Skin of body (tissue), 2 donors: ENCODE results near the genes B2M and C15orf48.

DNA sequence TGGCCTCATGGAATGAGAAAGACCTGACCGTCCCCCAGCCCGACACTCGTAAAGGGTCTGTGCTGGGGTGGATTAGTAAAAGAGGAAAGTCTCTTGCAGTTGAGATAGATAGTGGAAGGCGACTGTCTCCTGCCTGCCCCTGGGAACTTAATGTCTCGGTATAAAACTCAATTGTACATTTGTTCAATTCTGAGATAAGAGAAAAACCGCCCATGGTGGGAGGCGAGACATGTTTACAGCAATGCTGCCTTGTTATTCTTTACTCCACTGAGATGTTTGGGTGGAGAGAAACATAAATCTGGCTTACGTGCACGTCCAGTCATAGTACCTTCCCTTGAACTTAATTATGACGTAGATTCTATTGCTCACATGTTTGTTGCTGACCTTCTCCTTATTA lies 33.9 kb upstream of the FRMD5 start:
- RAMPAGE, long total RNA: no peak

DNA sequence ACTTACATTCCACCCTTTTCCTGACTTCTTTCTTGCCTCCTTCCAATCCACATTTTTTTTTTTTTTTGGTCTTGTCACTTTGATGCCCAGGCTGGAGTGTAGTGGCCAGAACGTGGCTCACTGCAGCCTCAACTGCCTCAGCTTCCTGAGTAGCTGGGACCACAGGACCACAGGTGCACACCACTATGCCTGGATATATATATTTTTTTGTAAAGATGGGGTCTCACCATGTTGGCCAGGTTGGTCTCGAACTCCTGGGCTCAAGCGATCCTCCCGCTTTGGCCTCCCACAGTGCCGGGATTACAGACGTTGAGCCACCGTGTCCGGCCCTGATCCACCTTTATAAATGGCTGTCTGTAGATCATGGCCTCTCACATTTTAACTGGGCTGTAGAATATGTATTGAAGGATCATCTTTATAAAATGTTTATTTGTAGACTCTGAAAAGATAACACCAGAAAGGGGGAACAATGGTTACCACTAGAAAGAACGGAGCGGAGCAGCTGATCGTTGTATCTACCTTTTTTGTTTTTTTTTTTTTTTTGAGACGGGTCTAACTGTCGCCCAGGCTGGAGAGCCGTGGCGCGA lies 1.8 kb upstream of the EIF3J start:
- RAMPAGE, long total RNA: no peak

GRCh38 chr15:44541577-44542973 lies 5.1 kb downstream of the EIF3J start:
- RAMPAGE, long total RNA: no peak

DNA sequence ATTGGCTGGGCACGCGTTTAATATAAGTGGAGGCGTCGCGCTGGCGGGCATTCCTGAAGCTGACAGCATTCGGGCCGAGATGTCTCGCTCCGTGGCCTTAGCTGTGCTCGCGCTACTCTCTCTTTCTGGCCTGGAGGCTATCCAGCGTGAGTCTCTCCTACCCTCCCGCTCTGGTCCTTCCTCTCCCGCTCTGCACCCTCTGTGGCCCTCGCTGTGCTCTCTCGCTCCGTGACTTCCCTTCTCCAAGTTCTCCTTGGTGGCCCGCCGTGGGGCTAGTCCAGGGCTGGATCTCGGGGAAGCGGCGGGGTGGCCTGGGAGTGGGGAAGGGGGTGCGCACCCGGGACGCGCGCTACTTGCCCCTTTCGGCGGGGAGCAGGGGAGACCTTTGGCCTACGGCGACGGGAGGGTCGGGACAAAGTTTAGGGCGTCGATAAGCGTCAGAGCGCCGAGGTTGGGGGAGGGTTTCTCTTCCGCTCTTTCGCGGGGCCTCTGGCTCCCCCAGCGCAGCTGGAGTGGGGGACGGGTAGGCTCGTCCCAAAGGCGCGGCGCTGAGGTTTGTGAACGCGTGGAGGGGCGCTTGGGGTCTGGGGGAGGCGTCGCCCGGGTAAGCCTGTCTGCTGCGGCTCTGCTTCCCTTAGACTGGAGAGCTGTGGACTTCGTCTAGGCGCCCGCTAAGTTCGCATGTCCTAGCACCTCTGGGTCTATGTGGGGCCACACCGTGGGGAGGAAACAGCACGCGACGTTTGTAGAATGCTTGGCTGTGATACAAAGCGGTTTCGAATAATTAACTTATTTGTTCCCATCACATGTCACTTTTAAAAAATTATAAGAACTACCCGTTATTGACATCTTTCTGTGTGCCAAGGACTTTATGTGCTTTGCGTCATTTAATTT lies at the start of gene B2M:
B2M (plus strand) TSS at position 50 of the 894 bp plus-strand sequence.
- RAMPAGE, long total RNA: no peak

DNA sequence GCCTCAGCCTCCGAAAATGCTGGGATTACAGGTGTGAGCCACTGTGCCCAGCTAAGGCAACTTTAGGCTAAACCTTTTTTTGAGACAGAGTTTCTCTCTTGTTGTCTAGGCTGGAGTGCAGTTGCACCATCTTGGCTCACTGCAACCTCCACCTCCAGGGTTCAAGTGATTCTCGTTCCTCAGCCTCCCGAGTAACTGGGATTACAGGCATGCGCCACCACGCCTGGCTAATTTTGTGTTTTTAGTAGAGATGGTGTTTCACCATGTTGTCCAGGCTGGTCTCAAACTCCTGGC lies 8.8 kb downstream of the B2M start:
- RAMPAGE, long total RNA: no peak

GRCh38 chr15:44724681-44725269 lies 11.6 kb upstream of the TRIM69 start:
- RAMPAGE, long total RNA: no peak

GRCh38 chr15:44729725-44730109 lies 6.6 kb upstream of the TRIM69 start:
- RAMPAGE, long total RNA: no peak

DNA sequence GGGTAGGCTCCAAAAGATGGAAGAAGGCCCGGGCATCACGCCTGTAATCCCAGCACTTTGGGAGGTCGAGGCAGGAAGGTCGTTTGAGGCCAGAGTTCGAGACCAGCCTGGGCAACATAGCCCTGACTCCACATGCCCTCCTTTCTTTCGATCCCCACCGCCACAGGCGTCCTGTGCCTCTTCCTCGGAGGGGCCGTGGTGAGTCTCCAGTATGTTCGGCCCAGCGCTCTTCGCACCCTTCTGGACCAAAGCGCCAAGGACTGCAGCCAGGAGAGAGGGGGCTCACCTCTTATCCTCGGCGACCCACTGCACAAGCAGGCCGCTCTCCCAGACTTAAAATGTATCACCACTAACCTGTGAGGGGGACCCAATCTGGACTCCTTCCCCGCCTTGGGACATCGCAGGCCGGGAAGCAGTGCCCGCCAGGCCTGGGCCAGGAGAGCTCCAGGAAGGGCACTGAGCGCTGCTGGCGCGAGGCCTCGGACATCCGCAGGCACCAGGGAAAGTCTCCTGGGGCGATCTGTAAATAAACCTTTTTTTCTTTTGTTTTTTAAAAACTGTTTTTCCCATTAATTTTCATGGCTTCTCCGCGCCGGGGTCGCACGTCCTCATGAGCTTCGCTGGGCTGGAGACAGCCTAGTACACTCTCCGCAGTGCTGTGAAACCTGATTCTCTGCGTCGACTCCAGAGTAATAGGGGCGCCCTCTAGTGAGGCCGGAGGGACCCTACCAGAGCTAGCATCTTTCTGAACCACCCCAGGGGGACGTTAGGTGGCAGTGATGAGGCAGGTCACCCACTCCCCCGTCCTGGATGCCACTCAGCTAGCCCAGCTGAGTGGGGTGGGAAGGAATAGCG lies 3.7 kb downstream of the DUOXA2 start:
- RAMPAGE, long total RNA: no peak

GRCh38 chr15:45139359-45139895 lies 9.6 kb downstream of the DUOX1 start:
- RAMPAGE, long total RNA: no peak

DNA sequence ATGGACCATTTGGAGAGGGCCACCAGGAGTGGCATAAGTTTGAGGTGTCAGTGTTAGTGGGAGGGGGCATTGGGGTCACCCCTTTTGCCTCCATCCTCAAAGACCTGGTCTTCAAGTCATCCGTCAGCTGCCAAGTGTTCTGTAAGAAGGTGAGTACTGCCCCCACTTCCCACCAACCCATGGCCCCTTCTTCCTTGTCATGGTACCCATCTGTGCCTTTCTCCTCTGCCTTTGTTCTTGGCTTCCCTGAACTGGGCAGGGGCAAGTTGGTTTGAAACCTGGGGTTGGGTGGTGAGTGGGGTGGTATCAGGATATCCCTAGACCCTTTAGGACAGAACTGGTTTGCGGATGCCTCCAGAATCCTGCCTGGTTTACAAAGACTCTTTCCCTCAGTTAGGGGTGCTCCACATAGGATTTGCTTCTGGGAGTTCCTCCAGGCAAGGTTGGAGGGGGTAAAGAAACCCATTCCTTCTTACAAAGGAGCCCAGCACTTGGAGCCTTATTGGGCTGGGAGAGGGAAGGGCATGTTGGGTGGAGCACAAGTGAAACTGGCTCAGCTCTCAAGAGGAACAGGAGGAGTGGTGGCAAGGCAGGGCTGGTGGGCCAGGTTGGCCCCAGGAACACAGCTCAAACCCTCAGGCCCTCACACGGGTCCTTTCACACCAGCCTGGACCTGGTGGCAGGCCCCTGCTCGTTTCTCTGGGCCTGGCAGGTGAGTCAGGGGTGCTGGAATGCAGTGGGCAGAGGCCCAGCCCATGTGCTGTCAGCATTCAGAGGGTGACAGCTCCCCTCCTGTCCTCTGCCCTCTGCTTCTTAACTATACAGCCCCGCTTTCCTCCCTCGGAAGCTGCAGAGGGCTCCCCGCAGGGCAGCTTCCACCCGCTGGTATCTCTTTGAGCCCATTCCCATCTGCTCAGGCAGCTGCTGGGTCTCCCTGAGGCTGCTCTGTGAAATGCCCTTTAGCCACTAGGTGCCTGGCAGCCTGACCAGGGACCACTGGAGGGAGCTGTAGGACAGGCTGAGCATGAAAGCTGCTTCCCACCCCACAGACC lies 25.2 kb downstream of the SHF start:
- RAMPAGE, long total RNA: no peak

DNA sequence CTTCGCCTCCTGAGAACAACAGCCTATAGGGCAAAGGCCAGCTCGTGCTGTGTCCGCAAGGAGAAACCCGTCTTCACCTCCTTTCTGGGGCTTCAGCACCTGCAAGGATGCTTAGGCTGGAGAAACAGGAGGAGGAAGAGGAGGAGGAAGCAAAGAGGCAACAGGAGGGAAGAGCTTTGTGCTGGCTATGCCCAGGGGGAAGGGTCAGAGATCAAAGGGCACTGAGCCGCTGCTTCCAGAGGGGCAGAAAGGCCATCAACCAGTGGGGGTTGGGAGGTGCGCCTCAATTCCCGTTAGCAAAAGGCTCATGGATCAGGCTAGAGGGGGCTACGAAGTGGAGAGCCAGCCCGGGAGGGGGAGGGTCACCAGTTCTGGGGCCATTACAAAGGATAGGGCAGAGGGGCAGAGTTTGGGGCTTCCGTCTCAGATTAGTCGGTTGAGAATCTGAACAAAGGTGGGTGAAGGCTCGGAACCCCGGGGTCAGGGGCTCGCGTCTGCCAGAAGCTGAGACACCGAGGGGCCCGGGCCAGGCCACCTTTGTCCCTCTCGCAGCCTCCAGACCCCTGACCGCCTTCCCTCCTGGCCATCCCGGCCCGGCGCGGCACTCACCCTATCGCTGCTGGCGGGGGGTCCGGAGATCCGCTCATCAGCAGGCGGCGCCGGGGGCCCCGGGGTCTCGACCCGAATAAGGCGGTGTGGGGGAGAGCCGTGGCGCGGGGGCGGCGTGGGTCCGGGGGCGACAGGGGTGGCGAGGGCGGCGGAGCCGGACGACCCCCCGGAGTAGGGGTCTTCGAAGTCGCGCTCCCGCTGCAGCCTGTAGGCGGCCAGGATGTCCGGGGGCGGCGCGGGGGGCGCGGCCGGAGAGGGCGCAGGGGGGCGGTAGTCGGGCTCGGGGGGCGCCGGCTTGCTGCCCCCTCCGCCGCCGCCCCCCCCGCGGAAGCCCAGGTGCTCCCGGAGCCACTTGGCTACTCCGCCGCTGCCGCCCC lies 628 bp downstream of the SHF start:
- RAMPAGE, long total RNA: no peak

DNA sequence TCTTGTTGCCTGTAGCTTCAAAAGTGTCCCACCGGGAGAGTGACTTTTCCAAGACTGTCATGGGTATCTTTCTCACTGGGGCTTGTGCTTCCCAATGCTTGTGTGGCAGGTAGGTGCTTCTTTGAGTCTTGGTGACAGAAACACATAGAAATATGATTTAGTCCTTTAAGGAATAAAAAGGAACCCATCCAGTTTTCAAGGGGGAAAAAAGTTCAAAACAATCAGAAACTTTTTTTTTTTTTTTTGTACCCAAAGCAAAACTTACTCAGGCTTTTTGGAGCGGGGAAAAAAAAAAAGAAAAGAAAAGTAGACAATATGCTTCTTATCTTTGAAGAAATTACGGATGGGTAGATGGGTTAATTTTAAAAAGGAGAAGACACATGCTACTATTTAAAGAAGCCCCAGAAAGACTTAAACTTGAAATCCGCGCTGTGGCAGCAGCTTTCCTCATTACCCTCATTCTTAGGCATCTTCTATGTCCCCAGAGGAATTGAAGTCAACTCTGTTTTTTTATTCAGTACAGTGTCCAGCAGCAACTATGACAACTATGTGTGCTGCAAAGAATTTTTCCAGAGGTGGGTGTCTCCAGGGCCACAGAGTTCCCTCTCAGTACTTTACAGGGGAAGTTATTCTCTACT lies 32.2 kb downstream of the GATM start:
- RAMPAGE, long total RNA: no peak

GRCh38 chr15:45430179-45430945 lies at the start of gene C15orf48:
Gene C15orf48 (plus strand): TSS chr15:45430610.
- RAMPAGE, long total RNA: no peak

- RAMPAGE, long total RNA: no peak
These were observed 26.4 kb upstream of the SLC30A4 start for GRCh38 chr15:45548855-45549396.

DNA sequence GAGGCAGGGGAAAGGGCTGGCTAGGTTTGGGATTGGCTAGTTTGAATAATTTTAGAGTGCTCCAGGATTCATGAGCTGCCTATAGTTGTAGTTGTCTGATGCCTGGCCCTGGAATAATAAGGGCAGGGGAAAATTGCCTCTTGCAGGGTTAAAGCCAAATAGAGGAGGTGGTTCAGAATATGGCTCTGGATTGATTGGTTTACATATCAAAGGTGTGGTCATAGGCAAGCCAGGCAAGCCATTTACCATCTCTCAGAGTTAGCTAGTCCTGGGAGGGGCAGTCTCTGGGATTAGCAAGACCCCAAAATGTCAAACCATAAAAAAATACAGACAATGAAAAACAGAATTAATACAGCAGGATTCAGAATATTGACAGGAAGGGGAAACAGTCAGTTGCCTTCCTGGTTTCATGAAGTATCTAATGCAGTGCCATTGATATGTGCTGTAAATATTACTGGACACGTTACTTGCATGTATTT lies 9.9 kb downstream of the SQOR start:
- RAMPAGE, long total RNA: no peak

GRCh38 chr15:45948821-45949351 lies 314.1 kb downstream of the SQOR start:
- RAMPAGE, long total RNA: no peak

- RAMPAGE, long total RNA: no peak
These were observed 650.9 kb upstream of the SEMA6D start for GRCh38 chr15:47066344-47066785.

- RAMPAGE, long total RNA: no peak
These were observed 8.7 kb upstream of the SEMA6D start for GRCh38 chr15:47708573-47709135.

- RAMPAGE, long total RNA: no peak
These were observed 95.2 kb downstream of the SEMA6D start for GRCh38 chr15:47812466-47813012.

GRCh38 chr15:48392612-48392928 lies 61.3 kb downstream of the DUT start:
- RAMPAGE, long total RNA: no peak